ENCODE measurements around a stretch of chr2.

DNA sequence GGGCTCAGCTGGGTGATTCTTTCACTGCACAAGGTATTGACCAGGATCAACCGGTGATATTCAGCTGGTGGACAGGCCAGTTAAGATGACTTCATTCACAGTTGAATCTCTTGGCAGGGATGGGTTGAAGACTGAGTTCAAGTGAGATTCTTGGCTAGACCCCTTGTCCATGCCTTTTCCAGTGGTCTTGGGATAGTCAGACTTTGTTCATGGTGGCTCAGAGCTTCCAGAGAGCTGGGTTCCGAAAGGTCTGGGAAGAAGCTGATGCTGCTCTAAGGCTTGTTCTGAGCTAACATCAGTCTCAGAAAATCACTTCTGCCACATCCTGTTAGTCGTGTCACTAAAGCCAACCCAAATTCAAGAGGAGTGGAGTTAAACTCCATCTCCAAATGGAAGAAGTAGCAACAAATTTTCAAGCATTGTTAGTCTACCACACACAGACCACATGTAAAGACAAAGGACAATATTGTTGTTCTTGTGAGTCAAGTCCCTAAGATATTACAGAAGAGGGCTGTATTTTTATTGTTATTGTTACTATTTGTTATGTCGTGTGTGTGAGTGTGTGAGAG, 77.9 kb downstream of the PID1 start:
- PRO-cap = no peak
- RAMPAGE, long total RNA, 2 experiments = no peak in any of the 2 experiments

GRCh38 chr2:229269248-229270448, 1.4 kb downstream of the PID1 start:
- PRO-cap = bidirectional peak, plus-strand start at chr2:229269418, minus-strand start at chr2:229269156; unidirectional peak, plus-strand start at chr2:229270293
- RAMPAGE, long total RNA, 2 experiments = no peak in any of the 2 experiments

GRCh38 chr2:229407762-229408162, 136.7 kb upstream of the PID1 start:
- PRO-cap = no peak
- RAMPAGE, long total RNA, 2 experiments = no peak in any of the 2 experiments

GRCh38 chr2:229714860-229715686, 718 bp upstream of the DNER start:
- PRO-cap = no peak
- RAMPAGE, long total RNA, 2 experiments = no peak in any of the 2 experiments

DNA sequence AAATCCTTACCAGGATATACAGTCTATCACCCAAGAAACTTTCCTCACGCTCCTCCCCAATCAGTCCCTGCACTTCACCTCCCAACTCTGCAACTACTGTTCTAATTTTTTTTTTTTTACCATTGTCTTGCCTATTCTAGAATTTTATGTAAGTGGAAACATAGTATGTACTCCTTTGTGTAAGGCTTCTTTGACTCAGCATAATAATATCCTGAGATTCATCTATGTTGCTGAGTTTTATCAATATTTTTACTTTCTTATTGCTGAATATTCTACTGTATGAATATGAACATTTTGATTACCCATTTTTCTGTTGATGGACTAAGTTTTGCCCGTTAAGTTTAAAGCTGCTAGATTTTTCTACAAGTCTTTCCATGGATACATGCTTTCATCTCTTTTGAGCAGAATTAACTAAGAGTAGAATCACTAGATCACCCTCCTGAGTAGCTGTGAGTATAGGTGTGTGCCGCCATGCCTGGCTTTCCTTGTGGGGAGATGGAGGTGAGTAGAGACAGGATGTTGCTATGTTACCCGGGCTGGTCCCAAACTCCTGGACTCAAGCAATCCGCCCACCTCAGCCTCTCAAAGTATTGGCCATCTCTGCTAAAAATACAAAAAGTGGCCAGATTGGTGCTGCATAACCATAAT, 28.3 kb downstream of the TRIP12 start:
- PRO-cap = no peak
- RAMPAGE, long total RNA, 2 experiments = no peak in any of the 2 experiments

DNA sequence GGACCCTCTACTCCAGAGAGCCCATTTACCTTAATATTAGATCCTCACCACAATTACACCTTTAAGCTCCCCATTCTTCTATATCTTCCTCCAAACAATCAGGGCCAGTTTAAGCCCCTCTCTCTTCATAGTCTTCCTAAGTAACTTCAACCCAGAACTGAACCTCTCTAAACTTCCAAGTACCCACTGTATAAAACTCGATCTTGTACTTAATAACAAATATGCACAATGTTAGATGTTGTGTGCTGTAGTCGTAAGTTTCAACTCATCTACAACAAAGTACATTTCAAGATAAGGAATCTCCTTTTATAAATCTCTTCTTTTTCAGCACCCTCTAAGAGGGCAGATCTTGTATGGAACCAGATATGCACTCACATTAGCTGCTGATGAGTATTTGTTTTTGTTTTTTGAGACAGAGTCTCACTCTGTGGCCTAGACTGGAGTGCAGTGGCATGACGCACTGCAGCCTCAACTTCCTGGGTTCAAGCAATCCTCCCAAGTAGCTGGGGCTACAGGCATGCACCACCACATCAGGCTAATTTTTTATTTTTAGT, 9.3 kb downstream of the TRIP12 start:
- PRO-cap = no peak
- RAMPAGE, long total RNA, 2 experiments = no peak in any of the 2 experiments

GRCh38 chr2:230226258-230226747, 767 bp downstream of the SP140 start:
- PRO-cap = no peak
- RAMPAGE, long total RNA, 2 experiments = no peak in any of the 2 experiments

DNA sequence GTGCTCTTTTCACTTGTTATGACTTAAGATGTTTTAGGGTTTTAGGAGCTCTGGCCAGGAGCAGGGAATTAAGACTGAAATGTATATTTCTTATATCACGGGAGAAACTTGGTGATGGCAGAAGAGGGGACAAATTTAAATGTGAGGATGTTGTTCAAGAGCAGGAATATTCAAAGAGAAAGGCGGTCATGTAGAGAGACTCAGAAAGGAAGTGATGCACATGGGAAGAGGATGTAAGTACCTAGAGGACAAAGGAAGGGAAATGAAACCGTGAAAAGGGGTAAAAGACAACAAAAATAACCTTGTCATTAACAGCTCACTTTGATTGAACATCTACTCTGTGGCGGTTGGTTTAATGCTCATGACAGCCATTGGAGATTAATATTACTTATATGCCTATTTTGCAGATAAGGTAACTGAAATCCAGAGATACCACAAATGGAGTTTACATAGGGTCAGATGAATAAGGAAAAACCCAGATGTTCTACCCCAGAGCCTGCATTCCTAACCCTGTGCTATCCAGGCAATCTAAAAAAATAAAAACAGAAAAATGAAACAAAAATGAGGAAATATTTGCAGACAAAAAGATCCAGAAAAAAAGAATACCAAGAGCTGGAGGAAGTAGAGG, 32.1 kb downstream of the SP100 start:
- PRO-cap = no peak
- RAMPAGE, long total RNA, 2 experiments = no peak in any of the 2 experiments

GRCh38 chr2:230520071-230521105, 104.4 kb downstream of the SP100 start:
- PRO-cap = no peak
- RAMPAGE, long total RNA, 2 experiments = no peak in any of the 2 experiments

GRCh38 chr2:230601453-230601862, 111.2 kb upstream of the CAB39 start:
- PRO-cap = no peak
- RAMPAGE, long total RNA, 2 experiments = no peak in any of the 2 experiments

GRCh38 chr2:230668500-230669229, 44.0 kb upstream of the CAB39 start:
- PRO-cap = no peak
- RAMPAGE, long total RNA, 2 experiments = no peak in any of the 2 experiments

DNA sequence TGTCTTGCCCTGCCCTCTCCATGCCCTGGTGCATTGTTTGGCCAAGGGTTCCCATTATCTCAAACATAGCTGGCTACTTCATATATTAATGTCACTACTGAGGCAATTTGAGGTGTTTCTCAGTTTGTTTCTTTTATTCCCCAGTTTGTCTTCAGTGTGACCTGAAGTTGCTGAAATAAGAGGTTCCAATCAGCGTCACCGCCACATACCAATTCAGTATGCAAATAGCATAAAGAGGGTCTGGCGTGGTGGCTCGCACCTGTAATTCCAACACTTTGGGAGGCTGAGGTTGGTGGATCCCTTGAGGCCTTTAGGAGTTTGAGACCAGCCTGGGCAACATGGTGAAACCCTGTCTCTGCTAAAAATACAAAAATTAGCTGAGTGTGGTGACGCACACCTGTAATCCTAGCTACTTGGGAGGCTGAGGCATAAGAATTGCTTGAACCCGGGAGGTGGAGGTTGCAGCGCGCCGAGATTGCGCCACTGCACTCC, 11.1 kb downstream of the CAB39 start:
- PRO-cap = no peak
- RAMPAGE, long total RNA, 2 experiments = no peak in any of the 2 experiments

- PRO-cap = bidirectional peak, plus-strand start at chr2:230785098, minus-strand start at chr2:230784849
- RAMPAGE, long total RNA, 2 experiments = no peak in any of the 2 experiments
These were observed 71.7 kb downstream of the CAB39 start for GRCh38 chr2:230784109-230784978.

GRCh38 chr2:230797374-230798252, 67.1 kb upstream of the ITM2C start:
- PRO-cap = no peak
- RAMPAGE, long total RNA, 2 experiments = no peak in any of the 2 experiments

GRCh38 chr2:230865815-230866720, 1.3 kb downstream of the ITM2C start:
- PRO-cap = unidirectional peak, minus-strand start at chr2:230865952
- RAMPAGE, long total RNA, 2 experiments = no peak in any of the 2 experiments

GRCh38 chr2:230870603-230871493, 6.1 kb downstream of the ITM2C start:
- PRO-cap = no peak
- RAMPAGE, long total RNA, 2 experiments = no peak in any of the 2 experiments

DNA sequence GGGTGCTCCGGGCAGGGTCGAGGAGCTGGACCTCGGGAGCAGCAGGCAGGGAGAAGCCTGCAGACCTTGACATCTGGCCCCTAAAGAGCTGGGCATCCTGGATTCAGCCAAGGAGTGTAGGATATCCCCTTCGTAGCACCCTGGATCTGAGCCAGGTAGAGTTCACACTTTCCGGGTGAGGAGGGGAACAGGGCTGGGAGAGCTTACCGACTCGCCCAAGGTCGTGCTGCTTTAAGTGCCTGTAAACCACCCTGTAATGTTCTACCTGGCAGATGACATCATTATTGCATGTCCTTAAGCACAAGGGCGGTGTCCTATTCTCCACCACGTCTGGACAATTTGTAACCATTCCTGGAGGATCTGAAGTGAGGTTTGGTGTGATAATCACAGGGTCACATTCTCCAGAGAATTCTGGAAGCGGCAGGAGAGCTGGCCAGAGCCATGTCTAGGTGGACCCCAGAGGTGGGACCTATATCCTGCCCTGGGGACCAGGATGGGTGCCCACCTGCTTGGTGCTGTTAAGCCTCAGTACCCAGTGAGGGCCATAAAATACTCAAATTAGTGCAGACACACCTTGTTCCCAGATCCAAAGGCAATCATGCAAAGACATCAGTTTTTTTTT, 14.7 kb downstream of the ITM2C start:
- PRO-cap = no peak
- RAMPAGE, long total RNA, 2 experiments = no peak in any of the 2 experiments

DNA sequence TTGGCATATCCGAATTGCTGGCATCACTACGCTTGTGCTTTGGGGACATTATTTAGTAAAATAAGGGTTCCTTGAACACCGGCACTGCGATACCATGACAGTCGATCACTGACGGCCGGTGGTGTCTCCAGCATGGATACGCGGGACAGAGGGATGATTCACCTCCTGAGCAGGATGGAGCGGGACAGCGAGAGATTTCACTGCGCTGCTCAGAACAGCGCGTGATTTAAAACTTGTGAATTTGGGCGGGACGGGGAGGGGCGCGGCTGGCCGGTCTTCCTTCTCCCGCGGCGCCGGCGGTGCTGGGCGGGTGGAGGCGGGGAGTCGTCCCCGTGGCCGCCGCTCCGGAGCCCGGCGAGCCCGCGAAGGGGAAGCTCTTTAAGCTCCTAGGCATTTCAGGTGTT, 32.2 kb upstream of the GPR55 start:
- PRO-cap = no peak
- RAMPAGE, long total RNA, 2 experiments = no peak in any of the 2 experiments

DNA sequence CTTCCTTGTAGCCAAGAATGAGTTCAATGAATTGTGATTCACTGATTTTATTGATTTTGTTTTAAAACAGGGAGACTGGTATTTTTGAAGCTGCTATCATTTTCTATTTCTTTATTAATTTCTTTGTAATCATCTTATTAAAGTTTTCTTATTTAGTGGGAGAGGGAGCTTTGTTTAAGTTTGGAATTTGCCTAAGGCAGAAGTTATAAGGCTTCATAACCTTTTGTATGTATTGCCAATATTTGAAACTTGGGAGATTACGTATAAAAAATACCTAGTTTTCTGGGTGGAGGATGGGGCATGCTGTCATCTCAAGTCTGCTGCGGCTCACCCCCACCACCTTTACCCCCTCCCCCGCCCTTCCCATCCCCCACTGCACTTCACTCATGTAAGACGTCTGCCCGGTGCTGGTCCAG, 7.9 kb upstream of the PSMD1 start:
- PRO-cap = no peak
- RAMPAGE, long total RNA, 2 experiments = no peak in any of the 2 experiments

DNA sequence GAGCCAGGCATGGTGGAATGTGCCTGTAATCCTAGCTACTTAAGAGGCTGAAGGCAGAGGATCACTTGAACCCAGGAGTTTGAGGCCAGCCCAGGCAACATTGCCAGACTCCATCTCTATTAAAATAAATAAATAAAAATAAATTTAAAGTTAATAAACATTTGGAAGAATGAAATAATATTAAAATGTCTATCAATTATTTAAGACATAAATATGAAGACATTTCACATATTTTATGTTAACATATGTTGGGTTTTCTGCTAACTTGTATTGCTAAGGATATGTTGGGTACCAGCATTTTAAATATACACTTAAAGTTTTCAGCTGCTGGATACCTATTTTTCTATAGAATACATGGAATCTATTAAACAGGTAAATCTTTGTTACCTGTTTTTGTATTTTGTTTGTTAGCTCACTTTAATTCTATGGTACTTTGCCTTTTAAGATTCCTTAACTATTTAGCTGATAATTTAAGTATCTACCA, 3.6 kb downstream of the HTR2B start:
- PRO-cap = no peak
- RAMPAGE, long total RNA, 2 experiments = no peak in any of the 2 experiments

All from right atrium auricular region (tissue), 2 donors.